Islet of Langerhans (tissue), 1 donor: ENCODE data around the gene DOP1B.

GRCh38 chr21:33975992-33976833 is 60.6 kb upstream of the ATP5PO start:
- RRBS: no CpG with 5 or more reads among the region's 17 CpGs

DNA sequence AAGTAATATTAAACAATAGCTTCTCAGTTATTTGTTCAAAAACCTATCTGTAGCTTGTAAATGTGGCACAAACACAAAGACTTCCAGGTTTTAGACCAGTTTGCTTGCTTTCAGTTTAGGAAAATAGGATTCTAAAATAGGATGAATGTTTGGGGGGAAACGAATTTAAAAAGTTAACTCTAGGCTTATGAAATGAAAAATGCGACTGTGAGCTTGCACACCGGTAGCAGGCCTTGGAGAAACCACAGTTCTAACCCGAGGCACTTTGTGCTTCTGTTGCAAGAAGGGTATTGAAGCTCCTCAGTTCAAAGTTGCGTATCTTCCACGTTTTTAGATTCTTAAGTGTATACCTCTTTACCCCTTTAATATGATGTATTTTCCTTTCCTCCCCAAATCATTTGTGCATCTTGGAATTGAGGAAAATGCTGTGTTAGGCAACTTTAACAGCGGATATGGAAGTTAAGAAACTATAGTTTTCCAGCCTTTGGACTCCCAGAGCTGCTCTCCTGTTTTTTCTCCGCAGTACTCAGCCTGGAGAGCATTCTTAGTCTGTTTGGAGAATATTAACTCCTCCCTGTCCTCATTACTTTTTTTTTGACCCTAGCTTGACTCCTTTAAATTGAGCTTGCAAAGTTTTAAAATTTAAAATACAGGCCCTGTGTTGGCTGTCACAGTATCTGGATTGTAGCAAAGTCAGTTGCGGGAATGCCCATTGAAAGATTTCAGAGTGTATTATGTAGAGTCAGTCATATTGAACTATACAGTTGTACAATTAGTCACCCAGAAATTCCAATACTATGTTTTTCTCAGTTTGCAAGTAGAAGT is 2.5 kb downstream of the MRPS6 start:
- RRBS: no CpG with 5 or more reads among the region's 9 CpGs

DNA sequence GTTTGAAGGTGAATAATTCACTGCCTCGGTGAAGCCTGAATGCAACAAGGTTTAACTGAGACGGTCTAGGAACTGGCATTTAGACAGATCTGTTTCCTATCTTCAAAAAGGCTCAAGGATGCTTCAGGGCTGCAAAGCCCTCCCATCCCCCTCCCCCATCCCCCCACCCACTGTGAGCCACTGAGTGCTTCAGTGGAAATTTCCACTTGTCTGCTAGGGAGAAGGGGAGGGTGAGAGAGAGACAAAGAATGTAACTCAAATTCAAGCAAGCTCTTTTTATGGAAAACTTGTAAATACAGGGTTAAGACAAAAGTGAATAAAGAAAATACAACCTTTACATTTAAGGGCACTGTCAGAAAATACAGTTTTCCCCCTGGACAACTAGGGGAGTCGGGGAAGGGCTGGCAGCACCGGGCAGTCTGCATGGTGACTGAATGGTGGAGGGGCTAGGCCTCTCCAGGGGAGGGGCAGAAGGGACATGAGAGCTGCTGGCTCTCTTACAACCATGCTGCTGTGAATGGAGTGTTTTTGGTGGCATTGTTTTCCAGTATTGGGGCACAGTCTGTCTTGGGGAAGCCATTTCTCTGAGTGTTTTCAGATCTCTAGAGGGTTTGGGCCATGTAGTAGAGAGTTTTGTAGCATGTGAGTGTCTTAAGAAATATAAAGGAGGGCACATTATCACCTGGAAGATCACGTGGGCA is 56.7 kb downstream of the MRPS6 start:
- RRBS: no CpG with 5 or more reads among the region's 5 CpGs

DNA sequence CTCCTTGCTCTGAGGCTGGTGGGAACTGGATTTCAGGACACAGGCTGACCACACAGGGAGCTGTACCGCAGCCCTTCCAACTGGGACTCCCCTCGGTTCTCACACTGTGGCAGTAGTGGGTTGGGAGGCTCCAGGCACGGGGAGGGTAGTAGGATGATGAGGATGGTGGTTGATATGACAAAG is 124.7 kb downstream of the MRPS6 start:
- RRBS: no CpG with 5 or more reads among the region's 3 CpGs

- RRBS: 6% methylated on average over 8 of the region's 29 CpGs
Measured at GRCh38 chr21:34614132-34614588, 753 bp downstream of the RCAN1 start.

- RRBS: no CpG with 5 or more reads among the region's 6 CpGs
Measured at GRCh38 chr21:34726504-34727109, 57.8 kb downstream of the CLIC6 start.

GRCh38 chr21:34800945-34801620 is 132.3 kb downstream of the CLIC6 start:
- RRBS: no CpG with 5 or more reads among the region's 7 CpGs

- RRBS: no CpG with 5 or more reads among the region's 7 CpGs
Measured at GRCh38 chr21:34808698-34809316, 140.0 kb downstream of the CLIC6 start.

GRCh38 chr21:34826796-34827420 is 158.1 kb downstream of the CLIC6 start:
- RRBS: no CpG with 5 or more reads among the region's 4 CpGs

DNA sequence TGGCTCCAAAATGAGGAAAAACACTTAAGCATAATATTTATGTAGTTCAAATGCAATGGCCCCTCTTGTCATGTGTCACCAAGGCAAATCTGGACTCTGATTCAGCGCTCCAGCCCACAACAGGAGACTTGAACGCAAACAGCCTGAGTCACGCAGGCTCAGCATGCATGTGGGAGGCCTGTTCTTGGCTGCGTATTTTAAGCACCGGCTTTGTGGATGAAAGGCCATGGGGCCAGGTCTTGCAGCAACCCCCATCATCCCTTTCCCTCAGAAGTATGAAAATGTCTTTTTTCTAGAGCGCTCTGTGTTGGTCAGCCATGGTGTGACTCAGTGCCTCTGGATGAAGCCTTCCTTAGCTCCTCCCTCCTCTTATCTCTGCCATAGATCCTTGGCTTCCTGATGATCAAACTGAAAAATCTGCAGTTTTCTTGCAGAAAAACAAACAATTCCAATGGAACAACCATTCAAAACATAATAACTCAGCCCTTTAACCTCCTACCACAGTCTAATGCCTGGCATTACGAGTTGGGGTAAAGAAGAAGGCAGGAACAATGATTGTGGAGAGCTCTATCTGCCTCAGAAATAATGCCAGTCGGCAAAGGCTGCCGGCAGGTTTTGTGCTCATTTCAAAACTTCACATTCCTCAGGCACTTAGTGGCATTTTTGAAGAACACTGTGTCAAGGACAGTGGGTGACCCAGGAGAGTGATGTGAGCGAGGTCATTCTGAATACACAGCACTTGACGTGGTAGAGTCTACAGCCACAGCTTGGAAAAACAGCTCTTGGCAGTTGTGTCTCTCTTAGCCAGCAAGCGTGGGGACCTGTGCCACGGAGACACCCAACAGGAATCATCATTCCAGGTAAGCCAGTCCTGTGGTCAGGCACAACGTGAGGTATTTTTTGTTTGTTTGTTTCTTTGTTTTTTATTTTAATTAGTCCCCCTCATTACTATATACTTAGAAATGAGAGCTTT is 167.6 kb downstream of the CLIC6 start:
- RRBS: no CpG with 5 or more reads among the region's 14 CpGs

- RRBS: no CpG with 5 or more reads among the region's 17 CpGs
Measured at GRCh38 chr21:34873730-34874401, 175.2 kb downstream of the RUNX1 start.

GRCh38 chr21:34882424-34883428 is 166.4 kb downstream of the RUNX1 start:
- RRBS: no CpG with 5 or more reads among the region's 9 CpGs

DNA sequence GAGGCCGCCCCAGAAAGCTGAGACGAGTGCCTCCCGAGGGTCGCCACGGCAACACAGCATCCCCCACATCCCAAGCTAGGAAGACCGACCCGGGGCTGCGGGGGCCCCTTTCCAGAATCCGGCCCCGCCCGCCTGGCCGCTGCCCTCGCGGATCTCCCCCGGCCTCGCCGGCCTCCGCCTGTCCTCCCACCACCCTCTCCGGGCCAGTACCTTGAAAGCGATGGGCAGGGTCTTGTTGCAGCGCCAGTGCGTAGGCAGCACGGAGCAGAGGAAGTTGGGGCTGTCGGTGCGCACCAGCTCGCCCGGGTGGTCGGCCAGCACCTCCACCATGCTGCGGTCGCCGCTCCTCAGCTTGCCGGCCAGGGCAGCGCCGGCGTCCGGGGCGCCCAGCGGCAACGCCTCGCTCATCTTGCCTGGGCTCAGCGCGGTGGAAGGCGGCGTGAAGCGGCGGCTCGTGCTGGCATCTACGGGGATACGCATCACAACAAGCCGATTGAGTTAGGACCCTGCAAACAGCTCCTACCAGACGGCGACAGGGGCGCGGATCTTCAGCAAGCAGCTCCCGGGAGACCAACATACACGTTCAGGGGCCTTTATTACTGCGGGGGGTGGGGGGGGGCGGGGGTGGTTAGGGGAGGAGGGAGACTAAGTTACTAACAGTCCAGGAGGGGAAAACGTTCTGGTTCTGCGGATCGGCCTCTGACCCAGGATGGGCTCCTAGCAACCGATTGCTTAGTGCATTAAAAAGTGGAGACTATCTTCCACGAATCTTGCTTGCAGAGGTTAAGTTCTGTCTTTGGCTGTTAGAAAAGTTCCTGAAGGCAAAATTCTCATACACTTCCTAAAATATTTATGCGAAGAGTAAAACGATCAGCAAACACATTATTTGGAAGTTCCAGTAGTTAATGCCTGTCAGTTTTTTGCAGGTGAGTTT is 162.2 kb downstream of the RUNX1 start:
- RRBS: 5% methylated on average over 18 of the region's 65 CpGs

DNA sequence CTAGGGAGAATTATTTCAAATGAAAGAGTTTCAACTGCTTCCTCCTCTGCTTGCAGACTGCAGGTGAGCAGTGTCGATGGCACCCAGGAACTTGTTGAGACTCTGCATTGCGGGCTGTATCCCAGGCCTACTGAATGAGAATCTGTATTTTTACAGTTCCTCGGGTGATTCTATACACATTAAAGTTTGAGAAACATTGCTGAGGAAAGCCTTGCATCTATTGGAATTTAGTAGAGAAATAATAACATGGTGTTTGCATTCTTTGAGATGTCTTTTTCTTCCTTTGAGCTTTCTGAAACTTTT is 3.8 kb upstream of the RUNX1 start:
- RRBS: no CpG with 5 or more reads among the region's 3 CpGs

DNA sequence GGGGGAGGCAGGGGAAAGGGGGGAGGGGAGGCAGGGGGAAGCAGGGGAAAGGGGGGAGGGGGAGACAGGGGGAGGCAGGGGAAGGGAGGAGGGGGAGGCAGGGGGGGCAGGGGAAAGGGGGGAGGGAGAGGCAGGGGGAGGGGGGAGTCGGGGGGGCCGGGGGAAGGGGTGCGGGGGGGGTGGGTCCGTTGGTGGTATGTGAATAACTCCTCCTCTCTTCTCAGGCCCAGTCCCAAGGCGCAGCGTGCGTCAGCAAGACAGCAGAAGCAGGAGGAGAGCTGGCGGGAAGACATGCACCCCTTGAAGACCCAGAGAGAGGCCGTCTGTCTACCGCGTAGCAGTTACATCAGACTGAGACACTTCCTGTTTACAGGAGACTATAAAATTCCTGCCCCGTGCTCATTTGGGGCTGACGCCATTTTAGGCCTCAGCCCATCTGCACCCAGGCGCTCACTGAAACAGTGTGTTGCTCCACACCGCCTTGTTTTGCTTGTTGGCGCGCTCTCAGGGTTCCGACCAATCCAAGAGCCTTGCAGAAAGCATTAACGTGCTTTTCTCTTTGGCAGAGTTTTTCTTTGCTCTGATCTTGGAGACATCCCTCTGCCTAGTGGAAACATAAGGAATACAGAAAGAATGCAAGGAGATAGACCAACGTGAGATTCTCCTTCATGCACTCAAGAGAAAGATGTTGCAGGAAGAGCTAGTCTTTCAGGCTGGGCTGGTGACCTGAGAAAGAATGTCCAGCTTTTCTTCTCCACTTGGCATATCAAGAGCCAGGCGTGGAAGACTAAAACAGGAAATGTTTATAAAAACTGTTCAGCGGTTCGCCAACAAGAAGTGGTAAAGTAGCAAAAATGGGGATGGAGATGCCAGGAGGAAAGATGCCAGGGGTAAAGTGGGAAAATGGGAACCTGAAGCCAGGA is 55.2 kb downstream of the SETD4 start:
- RRBS: no CpG with 5 or more reads among the region's 23 CpGs

- RRBS: no CpG with 5 or more reads among the region's 5 CpGs
Measured at GRCh38 chr21:36072781-36073721, 3.2 kb downstream of the CBR1 start.

DNA sequence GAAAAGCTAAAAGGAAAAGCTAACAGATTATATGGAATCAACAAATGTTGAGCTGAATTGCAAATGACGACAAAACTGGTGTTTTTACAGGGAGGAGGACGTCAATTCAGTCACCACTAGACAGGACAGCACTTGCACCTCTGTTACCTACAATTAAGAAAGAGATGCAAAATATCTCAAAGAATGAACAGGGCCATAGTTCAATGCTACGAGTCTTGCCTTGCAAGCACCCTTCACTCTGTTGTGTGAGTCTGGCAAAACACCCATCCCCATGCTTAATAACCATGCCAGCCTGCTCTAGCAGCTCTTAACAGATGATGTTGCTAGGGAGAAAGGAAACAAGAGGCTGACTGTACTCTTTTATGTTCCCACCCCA is 5.3 kb downstream of the CBR1 start:
- RRBS: no CpG with 5 or more reads among the region's 3 CpGs

DNA sequence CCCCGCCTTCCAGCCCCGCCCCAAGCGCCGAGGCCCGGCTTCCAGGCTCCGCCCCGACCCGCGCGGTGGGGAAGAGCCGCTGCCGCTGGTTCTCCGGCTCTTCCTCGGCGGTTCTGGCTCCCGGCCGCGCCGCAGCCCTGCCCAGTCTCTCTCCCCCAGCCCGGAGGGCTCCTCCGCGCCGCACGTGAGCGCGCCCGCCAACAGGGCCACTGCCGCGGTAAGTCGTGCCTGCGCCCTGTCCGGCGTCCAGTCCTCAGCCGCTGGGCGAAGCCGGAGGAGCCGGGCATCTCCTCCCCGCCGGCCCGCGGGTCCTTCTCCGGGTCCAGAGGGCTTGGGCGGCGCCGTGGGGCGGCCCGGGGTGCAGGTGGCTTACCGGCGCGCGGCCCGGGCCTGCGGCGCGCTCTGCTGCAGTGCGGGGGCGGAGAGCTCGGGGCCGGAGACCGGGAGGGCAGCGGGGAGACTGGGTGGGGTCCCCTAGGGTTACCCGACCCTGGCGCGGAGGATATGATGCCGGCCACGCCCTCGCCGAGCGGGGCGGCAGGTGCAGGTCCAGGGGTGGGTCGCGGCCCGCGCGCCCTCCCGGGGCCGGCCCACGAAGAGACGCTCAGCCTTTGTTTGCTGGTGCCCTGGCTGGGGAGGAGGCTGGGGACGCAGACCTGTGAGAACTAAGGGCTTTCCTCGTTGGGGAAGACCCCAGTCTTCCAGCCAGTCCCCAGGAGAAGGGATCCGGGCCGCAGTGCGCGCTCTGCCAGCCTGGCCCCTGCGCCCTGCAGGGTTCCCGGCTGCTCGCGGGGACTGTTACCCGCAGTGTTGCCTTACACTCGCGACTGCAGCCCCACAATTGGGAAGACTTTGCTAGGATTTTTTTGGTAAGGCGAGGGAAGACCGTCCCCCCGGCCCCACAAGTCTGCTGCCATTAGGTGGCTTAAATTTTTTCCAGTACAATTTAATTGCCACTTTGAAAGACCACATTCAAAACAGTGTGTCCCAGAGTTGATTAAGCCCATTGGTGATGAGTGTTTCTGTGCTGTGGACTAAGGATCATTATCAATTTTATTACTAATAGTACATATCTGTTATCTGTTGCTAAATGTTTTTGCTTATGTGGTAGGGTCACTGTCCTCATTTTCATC is at the start of gene DOP1B:
TSS of gene DOP1B (plus strand) at position 98 of the 1,133 bp plus-strand sequence.
- RRBS: 4% methylated on average over 63 of the region's 95 CpGs

DNA sequence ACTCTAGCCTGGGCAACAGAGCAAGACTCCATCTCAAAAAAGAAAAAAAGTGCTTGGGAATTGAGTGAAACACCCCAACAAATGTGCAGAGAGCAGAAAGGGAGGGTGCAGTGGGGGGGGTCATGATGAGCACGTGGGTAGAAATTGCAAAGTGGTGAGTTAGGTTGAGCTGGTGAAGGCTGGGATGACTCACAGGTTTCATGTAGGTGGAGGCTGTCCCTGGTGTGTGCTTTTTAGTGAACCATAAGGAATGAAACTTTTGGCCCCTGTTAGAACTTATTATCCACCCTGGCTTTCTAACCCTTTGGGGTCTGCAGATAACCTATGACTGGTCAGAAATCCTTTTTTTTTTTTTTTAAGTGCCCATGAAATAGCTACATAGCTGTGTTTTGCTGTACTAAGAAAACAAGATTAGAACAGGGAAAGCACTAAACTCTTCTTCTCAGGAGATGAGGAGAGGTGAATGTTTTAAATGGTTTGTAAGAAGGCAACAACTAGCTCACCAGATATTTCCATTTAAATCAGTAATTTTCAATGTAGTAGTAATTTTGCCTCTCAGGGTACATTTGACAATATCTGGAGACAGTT is 47.0 kb downstream of the DOP1B start:
- RRBS: no CpG with 5 or more reads among the region's 1 CpG

DNA sequence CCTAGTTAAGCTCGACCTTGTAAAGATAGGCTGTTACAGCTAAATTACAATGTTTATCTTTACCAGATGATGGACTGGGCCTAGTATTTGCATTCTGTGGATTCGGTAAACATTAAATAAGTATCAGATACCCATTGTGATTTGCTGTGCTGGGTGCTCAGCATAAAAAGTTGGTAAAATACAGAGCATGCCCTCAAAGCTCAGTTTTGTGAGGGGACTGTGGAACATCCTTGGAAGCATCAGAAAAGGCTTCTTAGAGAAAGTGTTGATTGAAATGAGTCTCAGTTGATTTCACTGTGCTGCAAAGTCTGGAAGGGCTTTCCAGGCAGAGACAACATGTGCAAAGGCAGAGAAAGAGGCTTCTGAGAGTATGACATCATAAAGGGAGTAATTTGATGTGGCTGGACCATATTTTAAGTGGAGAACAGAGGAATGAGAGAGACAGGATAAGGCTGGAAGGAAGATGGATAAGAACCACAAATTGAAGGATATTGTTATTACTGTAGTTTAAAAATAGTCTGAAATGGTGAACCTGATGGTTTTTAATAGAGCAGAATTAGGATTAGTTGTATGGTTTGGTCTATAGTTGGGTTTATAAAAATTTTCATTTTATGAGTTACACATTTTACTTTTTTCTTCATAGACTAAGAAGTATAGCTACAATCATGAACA is 27.6 kb downstream of the MORC3 start:
- RRBS: no CpG with 5 or more reads among the region's 2 CpGs